Metastatic Lung Carcinoma in the Adrenal Gland (tissue), 1 donor: ENCODE measurements around the gene CCDC201.

DNA sequence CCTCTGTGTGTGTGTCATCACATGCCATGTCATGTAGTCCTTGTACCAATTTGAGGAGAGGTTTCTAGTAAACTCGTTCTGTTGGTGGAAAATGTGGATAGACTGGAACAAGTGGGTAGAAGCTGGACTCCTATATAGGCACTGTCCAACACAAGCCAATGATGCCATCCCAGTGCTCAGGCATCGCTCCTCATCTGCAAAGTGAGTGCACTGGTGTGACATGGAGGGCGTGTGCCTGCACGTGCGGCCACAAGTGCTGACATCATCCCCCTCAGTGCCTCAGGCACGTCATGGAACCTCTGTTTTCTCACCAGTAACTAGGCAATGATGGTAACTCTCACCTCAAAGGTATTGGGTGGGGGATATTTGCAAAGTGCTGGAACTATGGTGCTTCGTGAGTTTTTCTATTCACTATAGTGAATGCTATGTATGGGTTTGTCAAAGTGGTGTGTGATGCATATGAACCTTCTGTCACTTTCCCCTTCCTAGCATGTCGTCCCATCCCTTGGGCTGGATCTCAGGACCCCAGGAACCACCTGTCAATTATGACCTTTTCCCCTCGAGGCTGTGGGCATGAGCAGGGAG lies 19.2 kb downstream of the MYO1G start:
- PRO-cap: no peak

- PRO-cap: no peak
Observed at GRCh38 chr7:44963991-44964434, 14.8 kb downstream of the MYO1G start.

- PRO-cap: no peak
Observed at GRCh38 chr7:44980596-44981503, 2.0 kb upstream of the MYO1G start.

GRCh38 chr7:45000947-45001731 lies 1.1 kb downstream of the CCM2 start:
- PRO-cap: no peak

DNA sequence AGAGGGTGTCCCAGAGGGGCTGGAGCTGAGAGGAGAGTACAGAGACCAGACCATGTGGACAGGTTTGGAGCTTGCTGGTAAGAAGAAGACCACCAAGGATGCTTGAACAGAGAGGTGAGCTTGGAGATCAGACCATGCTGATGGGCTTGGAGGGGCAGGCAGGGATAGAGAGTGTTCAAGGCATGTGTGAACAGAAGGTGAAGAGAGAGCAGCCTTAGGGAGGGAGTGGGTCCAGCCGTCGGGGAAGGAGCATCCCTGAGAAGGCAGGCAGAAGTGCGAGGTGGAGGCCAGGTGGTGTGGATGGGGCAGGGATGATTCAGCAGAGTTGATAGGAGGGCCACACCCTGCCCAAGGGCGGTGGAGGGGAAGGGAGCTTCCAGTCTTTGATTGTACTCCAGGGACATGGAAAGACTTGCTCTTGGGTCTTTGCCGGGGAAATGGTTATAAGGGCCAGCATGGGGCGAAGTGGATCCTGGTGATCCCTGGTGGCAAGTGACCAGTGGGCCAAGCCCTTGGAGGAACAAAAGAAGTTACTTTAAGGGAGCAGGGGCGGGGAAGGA lies 83.6 kb downstream of the RAMP3 start:
- PRO-cap: no peak

DNA sequence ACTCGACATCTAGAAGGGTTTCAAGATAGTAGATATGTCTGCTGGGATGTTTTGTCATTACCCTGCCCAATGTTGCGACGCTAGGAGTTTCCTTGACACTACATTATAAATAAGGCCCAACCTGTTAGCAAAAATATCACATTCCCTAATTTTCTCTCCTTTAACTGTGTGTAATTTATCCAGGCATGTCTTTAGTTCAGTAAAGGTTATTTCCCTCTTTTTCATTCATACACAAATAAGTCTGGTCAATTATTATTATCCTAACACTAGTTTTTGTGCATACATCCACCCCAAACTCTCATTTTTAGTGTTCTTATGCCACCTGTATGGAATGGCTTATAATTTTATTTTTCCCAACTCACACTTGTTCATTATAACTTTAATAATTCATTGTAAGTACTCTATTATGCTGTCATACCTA lies 145.3 kb downstream of the CCDC201 start:
- PRO-cap: no peak

- PRO-cap: no peak
Observed at GRCh38 chr7:45744348-45744988, 128.4 kb downstream of the CCDC201 start.

DNA sequence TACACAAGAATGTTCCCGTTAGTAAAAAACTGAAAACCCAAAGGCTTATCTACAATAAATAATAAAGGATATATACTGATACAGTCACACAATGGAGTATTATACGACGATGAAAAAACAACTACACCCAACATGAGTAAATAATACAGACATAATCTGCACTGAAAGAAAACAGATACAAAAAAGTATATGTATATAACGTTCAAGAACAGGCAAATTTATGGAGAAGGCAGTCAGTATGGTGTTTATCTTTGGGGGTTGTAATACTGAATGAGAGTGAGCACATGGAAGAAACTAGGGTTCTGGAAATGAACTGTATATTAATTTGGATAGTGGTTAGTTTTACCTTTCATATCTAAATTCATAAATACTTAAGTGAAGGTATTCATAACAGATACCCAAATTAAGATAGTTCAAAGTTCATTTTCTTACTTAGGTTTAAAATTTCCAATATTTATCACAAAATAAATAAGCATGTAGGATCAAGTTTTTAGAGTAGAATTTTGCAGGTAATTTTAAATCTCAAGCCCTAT lies 109.0 kb downstream of the CCDC201 start:
- PRO-cap: no peak

- PRO-cap: no peak
Observed at GRCh38 chr7:45872951-45873251, at the start of gene CCDC201. TSS of gene CCDC201 (minus strand) at chr7:45873082.

GRCh38 chr7:45891792-45892344 lies 3.6 kb downstream of the IGFBP1 start:
- PRO-cap: no peak

DNA sequence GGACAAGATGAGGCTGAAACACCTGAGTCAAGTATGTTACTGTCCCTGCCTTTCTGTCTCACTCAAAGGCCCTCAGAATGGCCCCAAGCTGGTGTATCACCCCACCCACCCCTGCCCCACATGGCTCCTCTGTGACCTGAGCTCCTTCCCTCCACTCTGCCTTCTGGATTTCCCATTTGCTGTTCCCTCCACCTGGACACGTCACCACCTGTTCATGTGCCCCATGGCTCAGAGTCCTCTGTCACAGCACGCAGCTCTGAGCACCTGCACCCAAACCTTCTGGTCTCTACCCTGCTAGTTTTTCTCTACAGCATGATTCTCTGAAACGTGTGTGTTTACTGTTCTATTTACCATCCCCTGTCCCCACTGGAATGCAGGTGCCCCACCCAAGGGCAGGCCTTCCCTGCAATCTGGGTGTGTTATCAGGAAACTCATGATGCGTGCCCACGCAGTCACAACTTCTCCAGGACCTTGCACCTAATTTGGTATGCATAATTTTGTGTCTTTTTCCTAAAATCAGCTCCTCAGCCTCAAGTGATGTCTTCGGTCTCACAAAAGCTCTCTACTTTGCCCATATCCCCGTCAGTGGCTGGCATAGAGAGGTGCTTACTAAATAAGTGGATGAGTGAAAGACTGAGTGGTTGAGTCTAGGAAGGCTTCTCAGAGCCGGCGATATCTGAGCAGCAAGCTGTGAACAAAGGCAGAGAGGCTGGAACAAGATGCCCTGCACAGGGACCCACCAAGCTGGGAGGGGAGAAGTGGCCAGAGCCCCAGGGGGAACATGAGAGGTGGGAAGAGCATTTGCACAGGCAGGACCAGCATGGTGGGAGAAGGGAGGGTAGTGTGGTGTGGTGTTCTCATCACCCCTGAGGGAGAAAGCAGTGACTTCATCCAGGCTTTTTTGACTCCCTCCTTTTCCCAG lies 284.5 kb upstream of the IGFBP3 start:
- PRO-cap: no peak

GRCh38 chr7:46215722-46216720 lies 294.9 kb upstream of the IGFBP3 start:
- PRO-cap: no peak

DNA sequence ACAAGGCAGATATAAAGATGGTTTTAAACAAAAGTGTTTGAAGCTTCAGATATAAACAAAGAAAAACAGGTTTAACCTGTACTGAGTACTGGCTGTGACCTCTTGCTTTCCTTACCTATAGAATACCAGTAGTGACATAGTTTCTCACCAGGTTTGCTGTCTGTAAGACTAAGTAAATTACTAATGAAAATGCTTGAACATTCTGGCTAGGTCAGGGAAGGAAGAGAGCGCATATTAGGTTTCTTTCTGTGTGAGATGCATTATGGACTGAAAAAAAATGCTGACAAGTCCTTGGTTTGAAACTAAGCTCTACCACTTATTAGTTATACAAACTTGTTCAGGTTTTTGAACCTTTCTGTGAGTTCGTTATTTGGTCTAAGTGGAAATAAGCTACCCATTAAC lies 360.2 kb upstream of the IGFBP3 start:
- PRO-cap: no peak

GRCh38 chr7:46534592-46534857 lies 613.5 kb upstream of the IGFBP3 start:
- PRO-cap: no peak

DNA sequence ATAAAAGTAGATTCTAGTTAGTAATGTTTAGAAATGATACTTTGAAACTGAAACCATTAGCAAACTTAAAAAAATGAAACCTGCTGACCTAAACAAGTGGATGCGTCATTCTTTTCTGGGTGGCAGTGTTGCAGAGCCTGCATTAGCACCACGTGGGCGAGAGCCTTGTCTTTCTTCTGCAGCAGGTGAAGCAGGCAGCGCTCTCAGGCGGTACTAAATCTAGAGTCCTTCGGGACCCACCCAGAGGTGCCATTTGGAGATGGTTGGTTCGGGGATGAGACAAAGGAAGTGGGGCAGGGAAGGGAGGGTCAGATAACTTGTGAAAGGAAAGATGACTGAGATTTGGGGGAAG lies 759.1 kb upstream of the IGFBP3 start:
- PRO-cap: no peak

- PRO-cap: no peak
Observed at GRCh38 chr7:46969933-46970358, 612.0 kb downstream of the TNS3 start.

GRCh38 chr7:47147021-47147911 lies 434.6 kb downstream of the TNS3 start:
- PRO-cap: no peak

GRCh38 chr7:47362888-47363424 lies 219.0 kb downstream of the TNS3 start:
- PRO-cap: no peak

DNA sequence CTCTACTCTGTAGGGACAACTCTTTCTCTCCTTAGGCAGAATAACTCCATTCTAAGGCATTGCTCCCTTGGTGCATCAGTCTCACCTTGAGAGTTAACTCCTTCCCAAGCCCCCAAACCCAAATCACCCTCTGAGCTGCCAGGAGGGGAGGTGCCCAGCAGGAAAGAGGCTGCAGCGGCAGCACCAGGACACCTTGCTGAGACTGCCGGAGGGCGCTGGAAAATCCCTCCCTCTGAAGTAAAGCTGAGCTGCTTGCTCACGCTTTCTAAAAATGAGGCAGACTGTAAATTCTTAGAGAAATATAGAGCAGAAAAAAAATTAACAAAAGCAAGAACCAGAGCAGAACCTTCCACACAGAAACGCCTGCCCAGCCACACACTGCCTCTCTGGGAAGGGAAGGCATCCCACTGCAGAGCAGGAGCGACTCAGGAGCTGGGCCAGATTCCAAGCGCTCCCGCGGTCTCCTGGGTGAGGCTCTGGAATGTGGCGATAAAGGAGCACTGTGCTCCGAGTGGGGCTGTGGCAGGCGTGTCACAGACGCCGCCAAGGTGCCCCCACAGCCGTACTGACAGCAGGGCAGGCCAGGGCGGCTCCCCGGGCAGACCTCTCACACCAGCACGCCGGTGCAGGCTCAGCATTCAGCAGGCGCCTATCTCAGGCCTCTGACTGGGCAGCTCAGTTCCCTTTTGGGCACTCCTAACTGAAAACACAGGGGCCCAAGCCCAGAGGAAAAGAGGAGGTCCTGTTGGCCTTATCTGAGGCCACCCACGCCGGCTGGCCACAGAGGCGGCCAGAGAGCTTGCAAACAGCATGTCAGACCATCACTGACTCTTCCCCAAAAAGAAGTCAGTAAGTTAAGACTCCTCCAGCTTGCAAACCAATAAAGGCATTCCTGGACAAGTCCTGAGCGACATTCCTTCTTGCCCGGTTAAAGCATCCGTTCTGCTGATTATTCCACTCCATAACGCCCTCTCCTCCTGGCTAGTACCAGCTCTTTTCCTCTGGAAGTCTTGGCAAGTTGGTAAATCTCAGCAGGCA lies 202.0 kb downstream of the TNS3 start:
- PRO-cap: no peak

- PRO-cap: no peak
Observed at GRCh38 chr7:47390568-47391605, 191.0 kb downstream of the TNS3 start.